Body of pancreas (tissue), 2 donors: ENCODE data around the gene NPAS3.

DNA sequence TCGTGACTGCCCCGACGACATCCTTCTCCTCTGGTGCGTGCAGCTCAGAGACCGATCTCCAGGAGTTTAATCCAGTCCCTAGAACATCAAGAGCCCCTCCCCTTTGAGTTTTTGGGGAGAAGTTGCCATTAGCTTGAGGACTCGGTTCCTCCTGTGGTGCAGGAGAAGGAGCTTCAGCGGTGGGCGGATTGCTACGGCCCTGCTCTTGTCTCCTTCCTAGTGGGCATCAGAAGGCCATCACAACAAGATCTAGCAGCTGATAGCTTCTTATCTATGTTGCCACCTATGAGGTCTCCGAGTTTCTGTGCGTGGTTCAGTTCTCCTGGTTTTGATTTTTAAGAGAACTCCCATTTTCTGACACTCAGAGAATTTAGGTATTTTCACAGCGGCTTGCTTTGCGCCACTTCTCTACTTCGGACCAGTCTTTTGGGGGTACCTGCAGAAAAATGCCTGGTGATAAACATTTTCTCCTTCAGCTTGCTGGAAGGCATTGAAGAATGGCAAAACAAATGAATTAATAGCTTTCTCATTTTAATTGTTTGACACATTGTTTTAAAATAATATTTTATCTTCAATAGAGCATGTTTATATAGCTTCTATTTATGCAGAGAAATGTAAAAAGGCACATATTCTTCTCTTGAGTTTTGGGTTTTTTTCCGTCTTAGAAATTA is 446 bp downstream of the SCFD1 start:
- PRO-cap, result no peak
- RAMPAGE, long total RNA, 2 experiments, result no peak in any of the 2 experiments

- PRO-cap, result no peak
- RAMPAGE, long total RNA, 2 experiments, result no peak in any of the 2 experiments
Measured at GRCh38 chr14:30875384-30875816, 1.0 kb downstream of the COCH start.

- PRO-cap, result no peak
- RAMPAGE, long total RNA, 2 experiments, result no peak in any of the 2 experiments
Measured at GRCh38 chr14:30907876-30908450, 33.6 kb downstream of the COCH start.

- PRO-cap, result no peak
- RAMPAGE, long total RNA, 2 experiments, result no peak in any of the 2 experiments
Measured at GRCh38 chr14:30936254-30936786, 62.0 kb downstream of the COCH start.

- PRO-cap, result no peak
- RAMPAGE, long total RNA, 2 experiments, result no peak in any of the 2 experiments
Measured at GRCh38 chr14:31023782-31024469, 1.5 kb upstream of the AP4S1 start.

GRCh38 chr14:31243866-31244470 is 36.4 kb upstream of the HECTD1 start:
- PRO-cap, result no peak
- RAMPAGE, long total RNA, 2 experiments, result no peak in any of the 2 experiments

DNA sequence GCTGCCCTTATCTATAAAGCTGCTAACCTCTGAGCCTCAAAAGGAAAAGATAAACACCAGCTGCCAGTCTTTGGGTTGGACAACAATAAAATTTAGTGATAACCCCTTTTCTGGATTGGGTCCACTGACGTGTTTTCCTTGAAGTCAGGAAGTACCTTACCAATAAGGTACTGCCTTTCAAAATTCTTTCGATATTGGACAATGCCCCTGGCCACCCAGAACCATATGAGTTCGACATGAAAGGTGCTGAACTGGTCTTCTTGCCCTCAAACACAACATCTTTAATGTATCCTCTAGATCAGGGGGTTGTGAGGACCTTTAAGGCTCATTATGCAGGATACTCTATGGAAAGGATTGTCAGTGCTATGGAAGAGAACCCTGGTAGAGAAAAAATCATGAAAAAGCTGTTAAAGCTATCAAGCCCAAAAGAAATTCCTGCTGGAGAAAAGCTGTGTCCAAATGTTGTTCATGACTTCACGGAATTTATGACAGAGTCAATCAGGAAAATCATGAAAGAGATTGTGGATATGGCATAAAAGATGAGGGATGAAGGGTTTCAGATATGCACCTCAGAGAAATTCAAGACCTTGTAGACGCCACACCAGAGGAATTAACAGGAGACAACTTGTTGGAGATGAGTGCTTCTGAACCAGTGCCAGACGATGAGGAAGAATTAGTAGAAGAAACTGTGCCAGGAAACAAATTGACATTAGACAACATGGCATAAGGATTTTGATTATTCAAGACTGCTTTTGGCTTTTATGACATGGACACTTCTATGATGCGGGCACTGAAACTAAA is 129.2 kb downstream of the NUBPL start:
- PRO-cap, result no peak
- RAMPAGE, long total RNA, 2 experiments, result no peak in any of the 2 experiments

DNA sequence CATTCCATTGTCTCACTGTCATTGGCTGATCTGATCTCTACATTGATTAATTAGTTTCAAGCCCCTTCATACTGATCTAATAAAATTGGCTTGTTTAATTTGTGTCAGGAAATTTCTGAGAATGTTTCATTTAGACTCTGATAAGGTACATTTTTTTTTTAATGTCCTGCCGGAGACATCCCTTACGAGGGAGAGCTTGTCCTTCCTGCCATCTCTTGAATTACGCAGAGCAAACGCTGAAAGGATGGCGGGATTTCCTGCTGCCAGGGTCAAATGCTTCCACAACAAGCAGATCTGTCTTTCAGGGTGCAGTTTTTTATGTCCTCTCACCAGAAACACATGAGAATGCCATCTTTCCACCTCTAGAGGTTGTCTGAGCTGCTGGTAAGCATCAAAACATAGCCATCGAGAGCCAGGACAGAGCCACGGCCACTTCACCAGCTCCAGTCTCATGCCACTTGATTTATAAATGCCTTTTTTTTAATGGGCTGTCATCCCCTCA is 126.8 kb upstream of the ARHGAP5 start:
- PRO-cap, result no peak
- RAMPAGE, long total RNA, 2 experiments, result no peak in any of the 2 experiments

- PRO-cap, result no peak
- RAMPAGE, long total RNA, 2 experiments, result no peak in any of the 2 experiments
Measured at GRCh38 chr14:32005996-32006487, 71.1 kb upstream of the ARHGAP5 start.

DNA sequence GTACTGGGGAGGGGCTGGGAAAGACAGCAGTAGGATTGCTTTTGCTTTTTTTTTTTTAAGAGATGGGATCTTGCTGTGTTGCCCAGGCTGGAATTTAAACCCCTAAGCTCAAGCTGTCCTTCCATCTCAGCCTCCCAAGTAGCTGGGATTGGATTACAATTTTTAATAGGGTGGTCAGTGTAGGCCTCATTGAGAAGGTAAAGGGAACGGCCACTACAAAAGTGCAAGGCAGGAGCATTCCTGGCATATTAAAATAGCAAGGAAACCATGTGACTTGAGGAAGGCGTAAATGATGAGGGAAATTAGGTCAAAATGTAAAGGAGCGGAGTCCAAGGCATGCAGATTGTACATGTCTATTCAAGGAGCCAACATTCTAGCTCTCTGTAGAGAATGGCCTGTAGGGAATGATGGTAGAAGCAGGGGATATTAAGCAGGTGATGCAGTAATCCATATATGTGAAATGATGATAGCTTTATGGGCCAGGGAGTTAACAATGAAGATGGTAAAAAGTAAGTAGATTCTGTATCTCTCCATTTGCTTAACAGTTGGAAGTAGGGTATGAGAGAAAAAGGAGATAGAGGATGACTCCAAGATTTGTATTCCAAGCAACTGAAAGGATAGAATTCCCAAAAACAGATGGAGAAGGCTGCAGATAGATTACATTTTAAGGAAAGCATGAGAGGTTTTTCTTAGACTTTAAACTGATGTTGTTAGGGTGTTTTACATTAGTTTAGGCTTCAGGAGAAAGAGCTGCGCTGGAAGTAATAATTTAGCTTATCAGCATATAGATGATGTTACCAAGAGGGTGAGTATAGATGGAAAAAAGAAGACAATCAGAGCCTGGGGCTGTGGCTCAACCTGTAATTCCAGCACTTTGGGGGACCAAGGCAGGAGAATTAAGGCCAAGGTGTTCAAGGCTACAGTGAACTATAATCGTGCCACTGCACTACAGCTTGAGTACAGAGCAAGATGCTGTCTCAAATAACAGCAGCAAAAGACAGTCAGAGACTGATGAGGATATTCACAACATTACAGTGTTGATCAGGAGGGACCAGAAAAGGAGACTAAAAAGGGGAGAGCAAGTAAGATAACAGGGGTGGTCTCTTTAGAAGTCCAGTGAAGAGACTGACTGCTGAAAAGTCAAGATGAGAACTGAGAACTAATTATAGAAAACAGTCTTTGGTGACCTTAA is 33.6 kb downstream of the ARHGAP5 start:
- PRO-cap, result no peak
- RAMPAGE, long total RNA, 2 experiments, result start-site peak on the plus strand in 1 of 2 experiments, centred at positions 250 to 528 of the sequence, 5 to 7 reads per replicate

GRCh38 chr14:32472381-32473217 is 143.5 kb downstream of the AKAP6 start:
- PRO-cap, result no peak
- RAMPAGE, long total RNA, 2 experiments, result no peak in any of the 2 experiments

- PRO-cap, result no peak
- RAMPAGE, long total RNA, 2 experiments, result no peak in any of the 2 experiments
Measured at GRCh38 chr14:32572159-32572683, 243.1 kb downstream of the AKAP6 start.

- PRO-cap, result no peak
- RAMPAGE, long total RNA, 2 experiments, result no peak in any of the 2 experiments
Measured at GRCh38 chr14:32574056-32574488, 245.0 kb downstream of the AKAP6 start.

- PRO-cap, result no peak
- RAMPAGE, long total RNA, 2 experiments, result no peak in any of the 2 experiments
Measured at GRCh38 chr14:32703138-32703832, 235.4 kb upstream of the NPAS3 start.

DNA sequence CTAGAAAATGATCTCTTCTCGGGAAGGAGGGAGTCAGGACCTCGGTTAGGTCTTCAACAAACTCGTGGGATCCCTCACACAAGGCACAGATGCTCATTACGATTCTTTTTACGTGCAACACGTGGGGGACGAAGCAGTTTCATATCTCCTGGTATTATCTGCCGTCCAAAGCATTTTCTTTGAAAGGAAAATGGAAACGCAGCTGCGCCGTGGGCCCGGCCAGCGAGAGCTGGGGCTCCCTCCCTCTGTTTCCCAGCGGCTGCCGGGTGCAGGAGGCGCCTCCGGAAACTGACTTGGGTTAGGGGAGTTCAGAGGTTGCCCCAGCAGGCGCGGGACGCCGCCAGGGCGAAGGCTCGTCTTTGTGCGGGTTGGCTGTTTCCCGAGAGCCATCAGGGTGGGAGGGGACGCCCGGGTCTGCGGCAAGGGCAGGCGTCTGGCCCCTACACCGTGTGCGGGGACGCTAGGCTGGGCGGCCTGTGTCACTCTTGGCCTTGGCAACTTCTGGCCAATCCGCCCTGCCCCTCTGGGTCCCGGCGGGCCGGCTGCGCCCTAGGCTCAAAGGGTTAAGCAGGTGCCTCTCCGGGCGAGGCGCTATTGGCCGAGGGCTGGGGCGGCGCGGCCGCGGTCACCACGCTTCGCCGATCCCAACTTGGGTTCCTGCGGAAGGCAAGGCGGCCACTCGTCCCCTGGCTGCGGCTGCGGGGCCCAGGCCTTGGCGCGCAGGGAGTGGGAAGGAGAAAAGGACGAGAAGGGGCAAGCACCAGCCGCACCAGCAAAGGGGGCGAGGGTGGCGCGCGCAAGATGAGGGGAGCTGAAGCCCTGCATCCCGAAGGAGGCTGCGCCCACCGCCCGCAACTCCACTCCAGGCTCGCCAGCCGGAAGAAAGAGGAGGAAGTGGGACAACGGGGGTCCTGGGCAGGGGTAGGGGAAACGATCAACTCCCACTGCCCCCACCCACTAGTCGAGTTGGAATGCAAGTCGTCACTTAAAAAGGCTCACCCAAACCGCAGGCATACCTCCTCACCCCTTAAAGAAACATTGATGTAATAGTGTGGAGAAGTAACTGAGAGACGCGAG is 5.6 kb upstream of the NPAS3 start:
- PRO-cap, result no peak
- RAMPAGE, long total RNA, 2 experiments, result no peak in any of the 2 experiments

GRCh38 chr14:32938638-32939139 is at the start of gene NPAS3:
NPAS3 (plus strand) TSS chr14:32938879.
- PRO-cap, result no peak
- RAMPAGE, long total RNA, 2 experiments, result no peak in any of the 2 experiments

GRCh38 chr14:33307735-33308160 is 369.1 kb downstream of the NPAS3 start:
- PRO-cap, result no peak
- RAMPAGE, long total RNA, 2 experiments, result no peak in any of the 2 experiments

GRCh38 chr14:33880831-33881039 is 70.1 kb downstream of the EGLN3 start:
- PRO-cap, result no peak
- RAMPAGE, long total RNA, 2 experiments, result no peak in any of the 2 experiments

GRCh38 chr14:33943450-33944001 is 7.3 kb downstream of the EGLN3 start:
- PRO-cap, result unidirectional peak, plus-strand start at chr14:33943725
- RAMPAGE, long total RNA, 2 experiments, result no peak in any of the 2 experiments

- PRO-cap, result no peak
- RAMPAGE, long total RNA, 2 experiments, result no peak in any of the 2 experiments
Measured at GRCh38 chr14:33958750-33959157, 7.9 kb upstream of the EGLN3 start.